Choroid plexus epithelial cell (primary cell): ENCODE measurements around a stretch of chr14.

DNA sequence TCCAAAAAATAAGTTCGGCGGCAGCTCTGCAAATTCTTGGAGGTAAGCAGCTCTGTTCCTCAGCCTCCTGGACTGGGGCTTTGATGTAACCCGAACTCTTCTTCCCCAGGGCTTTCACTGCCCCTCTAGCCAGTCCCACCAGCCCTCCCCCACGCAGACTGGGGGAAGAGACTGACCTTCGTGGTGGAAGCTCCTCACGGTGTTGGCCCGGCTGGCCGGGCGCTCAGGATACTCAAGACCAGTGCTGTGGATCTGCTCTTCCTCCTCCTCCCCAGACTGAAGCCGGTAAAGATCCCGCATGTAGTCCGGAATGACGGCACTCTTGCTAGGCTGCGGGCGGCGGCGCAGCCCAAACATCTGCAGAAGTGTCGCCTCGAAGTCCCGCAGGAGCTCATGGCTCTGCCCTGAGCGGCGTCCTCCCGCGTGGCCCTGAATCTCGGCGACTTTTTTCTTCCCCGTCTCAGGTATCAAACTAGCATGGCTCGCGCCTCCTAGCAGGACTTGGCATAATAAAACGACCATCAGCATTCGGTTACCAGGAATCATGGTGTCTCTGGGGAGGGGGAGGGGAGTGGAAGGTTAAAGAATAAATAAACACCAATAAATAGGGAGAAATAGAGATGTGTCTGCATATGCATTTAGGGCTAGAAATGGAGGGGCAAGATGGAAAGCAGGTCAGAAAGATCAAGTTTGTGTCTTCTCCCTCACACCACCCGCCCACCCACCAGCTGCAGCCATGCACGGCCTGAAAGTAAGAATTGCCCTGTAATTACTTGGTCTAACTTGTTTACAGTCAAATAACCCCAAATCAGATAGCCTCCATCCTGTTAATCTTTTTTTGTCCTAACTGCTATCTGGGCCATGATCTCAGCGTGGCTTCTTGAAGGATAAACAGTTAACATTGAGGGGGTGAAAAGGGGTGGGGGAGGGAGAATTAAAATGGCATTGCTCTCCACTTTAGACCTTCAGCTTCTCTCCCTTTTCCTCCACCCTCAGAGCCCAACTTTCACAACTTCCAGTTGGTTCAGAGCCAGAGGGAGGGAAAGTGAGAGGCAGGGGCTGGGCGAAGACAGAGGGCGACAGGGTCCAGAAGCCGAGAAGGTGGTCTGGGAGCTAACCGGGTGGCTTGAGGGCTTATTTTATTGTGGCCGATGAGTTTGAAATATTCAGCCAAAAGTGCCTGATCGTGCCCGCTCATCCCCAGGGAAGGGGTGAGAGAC lies 4.5 kb downstream of the BMP4 start:
- RRBS, result 1% methylated on average over 6 of the region's 41 CpGs

- RRBS, result 3% methylated on average over 7 of the region's 56 CpGs
Observed at GRCh38 chr14:53955486-53956396, 884 bp downstream of the BMP4 start.

- RRBS, result no CpG with 5 or more reads among the region's 3 CpGs
Observed at GRCh38 chr14:54087449-54087732, 130.8 kb upstream of the BMP4 start.

DNA sequence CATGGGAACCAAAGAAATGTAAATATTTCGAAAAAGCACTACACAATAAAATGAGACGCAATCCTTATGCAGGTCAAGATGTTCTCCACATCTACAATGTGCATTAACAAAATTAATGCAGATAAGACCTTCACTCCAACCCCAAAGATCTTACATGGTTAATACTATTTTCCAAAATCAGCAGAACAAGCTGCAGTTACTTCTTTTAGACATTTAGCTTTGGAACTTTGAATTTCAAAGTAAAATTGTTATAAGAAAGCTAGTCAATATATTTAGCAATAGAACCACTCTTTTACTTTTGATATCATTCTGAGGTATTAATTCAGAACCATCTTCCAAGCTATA lies 17.4 kb downstream of the CNIH1 start:
- RRBS, result no CpG with 5 or more reads among the region's 2 CpGs

- RRBS, result no CpG with 5 or more reads among the region's 9 CpGs
Observed at GRCh38 chr14:54556493-54557064, 10.3 kb upstream of the SAMD4A start.

- RRBS, result no CpG with 5 or more reads among the region's 3 CpGs
Observed at GRCh38 chr14:54574141-54574543, 7.2 kb downstream of the SAMD4A start.

DNA sequence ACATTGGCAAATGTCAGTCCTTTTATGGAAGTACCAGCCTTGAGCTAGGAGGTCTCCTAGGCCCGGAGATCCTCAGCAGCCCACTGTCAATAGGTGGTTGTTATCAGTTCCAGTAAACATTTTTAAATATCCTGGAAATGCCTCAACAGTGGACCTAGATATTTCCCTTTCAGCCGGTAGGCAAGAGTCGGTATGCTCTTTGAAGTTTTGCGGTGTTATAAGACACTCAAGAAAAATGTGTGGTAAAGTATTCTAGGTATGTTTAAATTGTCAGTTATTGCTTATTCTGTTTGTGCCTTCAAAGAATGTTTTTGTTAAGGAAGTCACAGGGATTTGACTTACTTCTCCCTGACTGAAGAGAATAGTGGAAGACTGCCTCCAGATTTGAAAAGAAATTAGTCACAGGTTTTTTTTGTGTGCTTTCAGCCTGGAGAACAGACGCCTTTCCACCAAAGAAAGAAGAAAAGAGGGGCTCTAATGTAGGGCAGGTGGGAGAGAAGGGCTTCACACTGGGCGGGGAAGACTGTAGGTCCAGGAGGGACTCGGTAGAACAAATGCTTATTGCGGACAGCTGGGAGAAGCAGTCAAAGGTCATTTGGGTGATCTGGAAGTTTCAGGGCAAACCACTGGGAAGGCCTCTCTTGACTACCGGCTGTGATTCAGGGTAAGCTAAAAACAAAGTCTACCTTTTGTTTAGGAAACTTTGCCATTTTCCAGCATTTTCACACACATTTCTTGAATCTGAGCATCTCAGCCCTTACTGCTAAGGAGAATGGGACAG lies 76.7 kb downstream of the SAMD4A start:
- RRBS, result 20% methylated on average over 2 of the region's 9 CpGs

GRCh38 chr14:54660044-54660578 lies 93.2 kb downstream of the SAMD4A start:
- RRBS, result no CpG with 5 or more reads among the region's 4 CpGs

- RRBS, result no CpG with 5 or more reads among the region's 8 CpGs
Observed at GRCh38 chr14:54692129-54692786, 125.3 kb downstream of the SAMD4A start.

GRCh38 chr14:54784725-54785104 lies 117.9 kb downstream of the GCH1 start:
- RRBS, result no CpG with 5 or more reads among the region's 2 CpGs

- RRBS, result no CpG with 5 or more reads among the region's 19 CpGs
Observed at GRCh38 chr14:54788861-54789548, 113.6 kb downstream of the GCH1 start.

DNA sequence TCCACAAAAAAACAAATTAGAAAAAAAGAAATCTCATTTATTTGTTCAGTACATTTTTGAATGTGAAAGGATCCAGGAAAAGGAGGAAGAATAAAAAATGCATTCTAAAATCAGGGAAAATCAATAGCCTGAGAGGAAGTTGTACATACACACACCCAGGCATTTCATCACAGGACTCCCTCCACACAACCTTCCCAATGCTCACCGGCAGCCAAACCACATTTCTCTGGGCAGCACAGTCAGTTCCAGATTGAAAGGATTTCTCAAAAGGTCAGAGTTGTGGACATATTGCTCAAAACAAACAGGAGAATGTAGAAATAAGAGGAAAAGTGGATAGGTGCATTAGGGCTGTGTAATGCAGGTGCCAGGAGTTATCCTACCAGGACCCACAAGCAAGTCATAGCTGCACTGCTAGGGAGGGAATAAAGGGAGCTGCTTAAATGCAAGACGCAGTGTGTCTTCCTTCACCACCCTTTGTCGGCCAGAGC lies 63.0 kb downstream of the GCH1 start:
- RRBS, result no CpG with 5 or more reads among the region's 3 CpGs

- RRBS, result no CpG with 5 or more reads among the region's 9 CpGs
Observed at GRCh38 chr14:55058812-55059518, 7.5 kb downstream of the MAPK1IP1L start.

- RRBS, result no CpG with 5 or more reads among the region's 2 CpGs
Observed at GRCh38 chr14:55065337-55066245, 14.1 kb downstream of the MAPK1IP1L start.

GRCh38 chr14:55102036-55102561 lies 27.0 kb upstream of the LGALS3 start:
- RRBS, result no CpG with 5 or more reads among the region's 7 CpGs

GRCh38 chr14:55180448-55180942 lies 10.9 kb downstream of the DLGAP5 start:
- RRBS, result no CpG with 5 or more reads among the region's 5 CpGs

GRCh38 chr14:55272827-55273220 lies 1.6 kb downstream of the FBXO34 start:
- RRBS, result no CpG with 5 or more reads among the region's 3 CpGs

DNA sequence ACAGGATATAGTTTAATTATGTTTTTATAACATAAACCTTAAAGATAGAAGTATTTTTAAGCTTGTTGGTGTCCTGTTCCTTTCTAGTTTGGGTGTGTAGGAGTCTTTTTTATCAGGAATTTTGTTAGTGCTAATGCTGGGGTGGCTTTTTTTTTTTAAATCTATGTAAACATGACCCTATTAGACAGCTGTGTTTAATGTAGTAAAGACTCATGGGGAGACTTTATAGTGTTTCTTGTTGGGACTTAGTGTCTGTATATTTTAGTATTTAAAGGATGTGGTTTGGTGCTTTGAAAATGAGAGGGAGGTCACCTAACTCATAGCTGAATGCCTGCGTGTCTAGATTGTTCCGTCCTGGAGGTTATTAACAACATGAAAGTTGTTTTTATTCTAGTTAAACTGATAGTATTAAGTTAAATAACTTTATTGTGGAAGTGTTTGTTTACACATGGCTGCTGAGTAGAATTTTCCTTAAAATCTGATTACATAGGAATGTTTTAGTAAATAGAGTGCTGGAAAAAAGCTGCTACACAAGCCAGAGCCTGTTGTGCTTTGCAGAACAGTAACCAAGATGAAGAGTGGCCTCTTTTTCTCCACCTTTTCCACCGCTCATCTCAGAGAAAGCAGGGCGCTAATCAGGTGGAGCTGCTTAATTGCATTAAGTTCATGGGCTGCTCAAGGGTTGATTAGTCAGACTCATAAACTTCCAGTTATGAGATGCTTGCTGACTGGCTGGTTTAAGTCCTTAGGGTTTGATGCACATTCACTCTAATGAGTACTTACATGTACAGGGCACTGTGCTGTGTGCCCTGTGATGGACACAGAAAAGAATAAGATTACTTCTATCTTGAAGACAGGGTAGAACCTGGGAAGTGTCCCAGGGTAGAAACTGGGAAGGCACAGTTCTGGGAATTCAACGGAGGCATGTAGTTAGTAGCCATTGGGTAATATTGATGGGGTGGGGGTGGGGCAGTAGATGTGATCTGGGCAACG lies 62.7 kb downstream of the FBXO34 start:
- RRBS, result no CpG with 5 or more reads among the region's 6 CpGs

- RRBS, result no CpG with 5 or more reads among the region's 2 CpGs
Observed at GRCh38 chr14:55378429-55378641, 33.3 kb downstream of the ATG14 start.

- RRBS, result no CpG with 5 or more reads among the region's 2 CpGs
Observed at GRCh38 chr14:56004378-56004690, 113.9 kb upstream of the PELI2 start.